ENCODE results near the gene HMX3.

DNA sequence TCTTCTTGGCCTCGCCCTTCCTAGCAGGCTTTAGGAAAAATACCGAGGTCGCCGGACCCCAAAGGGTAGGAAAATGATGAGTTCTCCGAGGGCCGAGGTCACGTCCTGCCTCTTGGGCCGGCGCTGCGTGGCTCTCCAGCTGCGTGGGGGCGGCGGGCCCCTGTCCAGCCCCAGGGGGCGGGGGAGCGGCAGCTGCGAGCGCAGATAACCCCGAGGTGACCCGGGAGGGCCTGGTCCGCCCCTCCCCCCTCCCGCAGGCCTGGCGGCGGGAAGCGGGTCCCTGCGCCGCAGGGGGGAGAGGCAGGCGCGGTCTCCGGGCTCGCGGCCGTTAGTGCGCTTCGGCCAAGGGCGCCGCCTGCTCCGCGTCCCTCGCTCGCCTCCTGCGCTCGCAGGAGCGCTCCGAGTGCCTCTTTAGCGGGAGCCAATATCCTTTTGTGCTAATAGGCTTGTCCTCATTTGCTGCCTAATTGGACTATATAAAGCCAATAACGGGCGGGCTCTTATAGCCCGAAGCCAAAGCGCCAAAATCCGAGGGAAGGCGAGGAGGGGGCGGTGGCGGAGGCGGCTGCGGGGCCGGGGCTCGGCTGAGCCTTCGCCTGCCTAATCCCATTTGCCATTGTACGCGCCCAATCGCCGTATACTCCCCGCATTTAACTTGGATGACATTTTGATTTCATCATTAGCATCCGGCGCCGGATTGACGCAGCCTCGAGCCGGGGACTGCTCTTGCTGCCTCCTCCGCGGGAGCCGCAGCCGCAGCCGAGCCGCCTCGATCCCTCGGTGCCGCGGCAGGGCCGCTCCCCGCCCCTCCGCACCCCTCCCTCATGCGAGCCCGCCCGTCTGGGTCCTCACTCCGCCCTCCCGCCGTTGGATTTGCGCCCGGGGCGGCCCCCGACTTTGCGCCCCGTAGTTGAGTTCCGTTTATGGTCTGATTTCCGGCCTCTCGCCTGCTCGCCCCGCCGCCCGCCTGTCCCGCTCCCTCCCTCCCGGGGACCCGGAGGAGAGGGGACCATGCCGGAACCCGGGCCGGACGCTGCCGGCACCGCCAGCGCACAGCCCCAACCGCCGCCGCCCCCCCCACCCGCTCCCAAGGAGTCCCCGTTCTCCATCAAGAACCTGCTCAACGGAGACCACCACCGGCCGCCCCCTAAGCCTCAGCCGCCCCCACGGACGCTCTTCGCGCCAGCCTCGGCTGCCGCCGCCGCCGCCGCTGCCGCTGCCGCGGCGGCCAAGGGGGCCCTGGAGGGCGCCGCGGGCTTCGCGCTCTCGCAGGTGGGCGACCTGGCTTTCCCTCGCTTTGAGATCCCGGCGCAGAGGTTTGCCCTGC, at the start of gene HMX3:
HMX3 (plus strand) TSS at position 931 of the 1,327 bp plus-strand sequence.
- RRBS, 2 experiments = 8 to 9% methylated on average over 45 to 48 of the region's 144 CpGs
CAGE:
- cytosol, long polyA minus RNA = no peak
- cytosol, long polyA plus RNA = no peak
- long polyA plus RNA = no peak
- nucleus, long polyA minus RNA = no peak
- nucleus, long polyA plus RNA = no peak

- RRBS, 2 experiments = no CpG with 5 or more reads among the region's 4 CpGs
CAGE:
- cytosol, long polyA minus RNA = no peak
- cytosol, long polyA plus RNA = no peak
- long polyA plus RNA = no peak
- nucleus, long polyA minus RNA = no peak
- nucleus, long polyA plus RNA = no peak
These were observed 3.7 kb downstream of the BUB3 start for GRCh38 chr10:123157920-123158371.

DNA sequence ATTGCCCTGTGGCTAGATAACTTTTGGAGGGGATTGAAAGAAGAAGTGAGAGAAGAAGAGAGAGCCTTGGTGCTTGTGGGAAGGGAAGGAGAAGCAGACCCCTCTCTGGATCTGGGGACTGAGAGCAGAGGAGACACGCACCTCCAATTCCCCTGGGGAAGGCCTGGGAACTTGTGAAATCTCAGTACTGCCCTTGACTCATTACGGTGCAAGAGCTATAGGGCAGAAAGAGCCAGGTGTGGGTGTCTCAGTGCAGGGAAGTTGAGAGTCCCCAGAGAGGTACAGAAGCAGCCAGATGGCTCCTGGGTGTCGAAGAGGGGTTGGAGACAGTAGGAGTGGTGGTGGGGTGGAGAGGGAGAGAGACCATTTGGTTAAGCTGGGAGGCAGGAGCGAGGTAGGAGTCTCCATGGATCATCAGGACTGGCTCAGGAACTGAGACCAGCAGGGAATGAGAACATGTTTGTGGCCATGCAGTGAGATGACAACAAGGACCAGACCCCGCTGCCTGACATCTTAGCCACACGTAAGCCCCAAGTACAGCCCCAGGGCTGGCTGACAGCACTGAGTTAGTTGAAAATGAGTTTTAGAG, 238.1 kb downstream of the BUB3 start:
- RRBS, 2 experiments = no CpG with 5 or more reads among the region's 6 CpGs
CAGE:
- cytosol, long polyA minus RNA = no peak
- cytosol, long polyA plus RNA = no peak
- long polyA plus RNA = no peak
- nucleus, long polyA minus RNA = no peak
- nucleus, long polyA plus RNA = no peak

DNA sequence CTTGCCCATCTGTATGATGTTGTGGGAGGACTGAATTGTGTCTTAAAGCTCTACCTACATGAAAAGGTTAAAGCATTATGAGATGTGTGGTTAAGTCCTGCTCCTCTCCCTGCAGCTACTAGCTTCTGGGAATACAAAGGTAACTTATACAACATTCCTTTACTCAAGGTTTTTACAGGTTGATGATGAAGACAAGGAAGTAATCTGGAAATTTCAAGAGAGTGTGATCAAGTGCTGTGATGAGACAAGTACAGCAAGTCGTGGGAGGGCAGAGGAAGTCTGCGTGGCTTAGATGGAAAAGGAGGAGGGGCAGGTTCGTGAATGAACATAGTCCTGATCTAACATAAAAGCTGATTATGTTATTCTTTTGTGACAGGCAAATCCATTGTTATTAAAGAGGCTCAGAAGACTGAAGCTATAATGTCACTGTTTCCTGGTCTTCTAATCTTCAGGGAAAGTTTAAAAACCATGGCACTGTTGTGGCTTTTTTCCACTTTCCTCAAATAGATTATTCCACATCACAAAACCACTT, 84.2 kb downstream of the CPXM2 start:
- RRBS, 2 experiments = no CpG with 5 or more reads among the region's 3 CpGs
CAGE:
- cytosol, long polyA minus RNA = no peak
- cytosol, long polyA plus RNA = no peak
- long polyA plus RNA = no peak
- nucleus, long polyA minus RNA = no peak
- nucleus, long polyA plus RNA = no peak

DNA sequence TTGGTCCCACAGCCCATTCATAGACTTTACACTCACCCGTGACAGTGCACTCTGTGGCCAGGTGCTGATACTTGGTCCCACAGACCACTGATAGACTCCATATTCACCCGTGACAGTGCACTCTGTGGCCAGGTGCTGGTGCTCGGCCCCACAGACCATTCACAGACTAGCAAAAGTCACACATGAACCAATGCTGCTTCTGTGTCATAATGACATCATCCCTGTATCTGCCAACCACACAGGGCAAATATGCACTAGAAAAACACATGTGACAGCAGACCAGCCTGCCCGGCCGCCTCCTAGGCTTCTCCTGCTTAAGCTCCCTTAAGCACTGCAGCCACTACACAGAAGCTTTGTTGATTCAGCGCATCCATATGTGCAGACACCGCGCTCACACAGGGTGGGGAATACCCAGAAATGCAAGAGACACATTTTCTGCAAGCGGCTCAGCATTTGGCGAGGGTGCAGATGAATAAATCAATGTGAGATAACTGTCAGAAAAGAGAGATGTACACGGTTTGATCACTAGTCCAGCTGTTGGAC, 33.6 kb downstream of the CPXM2 start:
- RRBS, 2 experiments = no CpG with 5 or more reads among the region's 11 CpGs
CAGE:
- cytosol, long polyA minus RNA = no peak
- cytosol, long polyA plus RNA = no peak
- long polyA plus RNA = no peak
- nucleus, long polyA minus RNA = no peak
- nucleus, long polyA plus RNA = no peak

DNA sequence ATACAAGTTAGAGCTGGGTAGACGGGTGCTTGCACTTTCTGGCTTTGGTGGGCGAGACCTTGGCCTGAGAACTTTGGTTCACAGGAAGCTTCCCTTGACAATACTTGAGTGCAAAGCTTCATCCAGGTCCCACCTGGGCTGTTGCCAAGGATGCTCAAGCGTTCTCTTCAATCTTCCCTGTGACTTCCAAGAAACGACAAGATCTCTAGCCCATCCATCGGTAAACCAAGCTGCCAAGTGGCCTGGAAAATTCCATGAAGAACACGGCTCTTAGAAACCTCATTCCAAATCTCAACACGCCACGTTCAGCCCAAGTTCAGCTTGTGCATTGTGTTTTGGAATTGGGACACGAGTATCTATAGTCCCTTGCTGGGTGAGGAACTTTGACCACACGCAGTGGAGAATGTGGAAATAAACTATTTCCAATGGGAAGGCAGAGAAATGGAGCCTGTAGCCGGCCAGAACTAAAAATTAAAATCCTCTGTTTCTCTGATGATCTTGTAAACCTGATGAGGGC, 84.7 kb downstream of the CHST15 start:
- RRBS, 2 experiments = no CpG with 5 or more reads among the region's 11 CpGs
CAGE:
- cytosol, long polyA minus RNA = no peak
- cytosol, long polyA plus RNA = no peak
- long polyA plus RNA = no peak
- nucleus, long polyA minus RNA = no peak
- nucleus, long polyA plus RNA = no peak

DNA sequence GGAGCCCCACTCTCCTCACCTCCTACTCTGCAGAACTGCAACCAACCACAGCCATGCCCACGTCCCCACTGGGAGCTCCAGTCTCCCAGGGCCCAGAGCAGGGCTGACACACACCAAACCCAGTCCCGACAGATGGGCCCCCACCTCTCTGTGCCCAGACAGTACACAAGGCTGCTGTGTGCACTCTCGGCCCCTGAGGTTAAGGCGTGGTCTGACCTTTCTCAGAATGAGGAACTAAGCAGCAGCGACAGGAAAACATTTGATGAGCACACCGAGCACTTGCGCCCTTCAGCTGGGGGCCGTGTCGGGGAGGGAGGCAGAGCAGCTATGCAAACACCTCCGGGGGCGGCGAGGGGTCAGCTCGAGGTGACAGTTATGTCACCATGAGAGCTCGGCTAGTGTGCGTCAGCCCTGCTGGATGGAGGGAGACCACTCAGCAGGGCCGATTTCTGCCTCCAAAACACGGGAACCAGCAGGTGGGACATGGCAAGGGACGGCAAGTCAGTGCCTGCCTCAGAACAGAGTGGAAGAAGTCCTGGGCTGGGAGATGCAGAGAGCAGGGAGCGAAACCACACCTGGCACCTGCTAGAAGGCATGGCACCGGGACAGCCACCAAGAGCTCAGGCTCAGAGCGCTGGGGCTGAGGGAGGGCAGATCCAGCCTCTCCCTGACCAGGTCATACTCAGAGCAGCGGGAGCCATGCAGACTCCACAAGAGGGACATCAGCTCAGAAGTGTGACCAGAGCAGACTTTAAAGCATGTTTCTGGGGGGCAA, 57.4 kb downstream of the CHST15 start:
- RRBS, 2 experiments = no CpG with 5 or more reads among the region's 22 CpGs
CAGE:
- cytosol, long polyA minus RNA = no peak
- cytosol, long polyA plus RNA = no peak
- long polyA plus RNA = no peak
- nucleus, long polyA minus RNA = no peak
- nucleus, long polyA plus RNA = no peak

GRCh38 chr10:124084664-124085048, 8.7 kb downstream of the CHST15 start:
- RRBS, 2 experiments = no CpG with 5 or more reads among the region's 10 CpGs
CAGE:
- cytosol, long polyA minus RNA = no peak
- cytosol, long polyA plus RNA = no peak
- long polyA plus RNA = no peak
- nucleus, long polyA minus RNA = no peak
- nucleus, long polyA plus RNA = no peak

DNA sequence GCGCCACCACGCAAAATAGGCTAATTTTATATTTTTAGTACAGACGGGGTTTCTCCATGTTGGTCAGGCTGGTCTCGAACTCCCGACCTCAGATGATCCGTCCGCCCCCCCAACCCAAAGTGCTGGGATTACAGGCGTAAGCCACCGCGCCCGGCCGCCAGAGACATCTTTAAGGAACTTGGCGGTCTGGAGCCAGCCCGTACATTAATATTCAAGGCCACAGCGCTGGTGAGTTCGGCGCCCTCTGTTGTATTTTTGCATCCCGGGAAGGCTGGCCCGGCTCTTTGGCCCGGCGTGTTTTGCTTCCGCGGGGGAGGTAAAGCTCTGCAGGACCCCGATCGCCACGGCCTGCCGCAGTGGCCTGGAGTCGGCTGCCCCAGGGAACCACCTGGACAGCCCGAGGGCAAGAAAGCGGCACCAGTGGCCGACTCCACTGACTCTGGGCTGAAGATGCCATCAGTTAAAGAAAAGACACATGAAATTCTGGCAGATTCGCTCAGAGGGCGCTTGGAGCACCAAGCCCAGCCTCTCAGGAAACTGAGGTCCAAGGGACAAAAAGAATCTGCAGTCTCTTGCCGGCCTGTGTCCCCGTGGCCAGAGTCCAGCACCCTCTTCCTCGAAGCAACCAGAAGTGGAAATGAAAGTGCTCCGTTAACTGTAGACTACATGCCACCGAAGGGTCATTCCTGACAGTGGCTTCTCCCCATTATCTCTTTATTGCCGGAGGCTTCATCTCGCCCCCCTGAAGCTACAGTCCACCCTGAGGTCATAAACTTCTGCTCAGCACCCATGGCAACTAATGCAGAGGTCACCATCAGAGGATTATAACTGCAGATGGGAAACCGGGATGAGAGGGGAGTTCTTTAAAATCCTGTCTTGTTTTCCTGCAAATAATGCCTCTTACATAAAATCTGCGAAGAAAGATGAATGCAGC, 878 bp upstream of the CHST15 start:
- RRBS, 2 experiments = no CpG with 5 or more reads among the region's 42 CpGs
CAGE:
- cytosol, long polyA minus RNA = no peak
- cytosol, long polyA plus RNA = no peak
- long polyA plus RNA = no peak
- nucleus, long polyA minus RNA = no peak
- nucleus, long polyA plus RNA = no peak

DNA sequence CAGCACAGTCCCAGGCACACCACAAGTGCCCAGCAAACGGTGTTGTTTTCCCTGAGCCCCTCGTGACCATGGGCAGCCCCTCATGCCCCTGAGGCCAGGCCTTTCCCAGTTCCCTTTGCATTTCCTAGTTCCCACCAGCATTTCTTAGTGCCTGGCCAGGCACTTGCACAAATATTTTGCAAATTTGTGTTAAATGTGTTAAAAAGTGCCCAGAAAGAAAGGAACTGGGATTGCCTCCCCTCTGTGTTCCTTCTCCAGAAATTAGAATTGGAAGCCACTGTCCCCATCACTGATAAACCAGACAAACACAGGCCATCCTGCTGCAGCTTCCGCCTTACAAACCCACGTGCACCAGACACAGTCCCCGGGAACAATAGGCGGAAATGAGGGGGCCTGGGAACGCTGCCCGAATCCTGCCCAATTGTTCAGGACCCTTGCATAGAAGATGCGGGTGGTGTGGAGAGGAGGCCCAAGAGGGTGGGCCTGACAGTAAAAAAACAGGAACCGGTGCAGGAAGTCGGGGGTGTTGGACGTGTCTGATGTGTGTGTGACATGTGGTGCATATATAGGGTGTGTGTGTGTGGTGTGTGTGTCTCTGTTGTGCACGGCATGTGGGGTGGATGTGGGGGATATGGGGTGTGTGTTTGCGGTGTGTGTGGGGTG, 26.4 kb upstream of the CHST15 start:
- RRBS, 2 experiments = no CpG with 5 or more reads among the region's 14 CpGs
CAGE:
- cytosol, long polyA minus RNA = no peak
- cytosol, long polyA plus RNA = no peak
- long polyA plus RNA = no peak
- nucleus, long polyA minus RNA = no peak
- nucleus, long polyA plus RNA = no peak

- RRBS, 2 experiments = no CpG with 5 or more reads among the region's 13 CpGs
CAGE:
- cytosol, long polyA minus RNA = no peak
- cytosol, long polyA plus RNA = no peak
- long polyA plus RNA = no peak
- nucleus, long polyA minus RNA = no peak
- nucleus, long polyA plus RNA = no peak
These were observed 15.1 kb downstream of the OAT start for GRCh38 chr10:124403479-124404070.

DNA sequence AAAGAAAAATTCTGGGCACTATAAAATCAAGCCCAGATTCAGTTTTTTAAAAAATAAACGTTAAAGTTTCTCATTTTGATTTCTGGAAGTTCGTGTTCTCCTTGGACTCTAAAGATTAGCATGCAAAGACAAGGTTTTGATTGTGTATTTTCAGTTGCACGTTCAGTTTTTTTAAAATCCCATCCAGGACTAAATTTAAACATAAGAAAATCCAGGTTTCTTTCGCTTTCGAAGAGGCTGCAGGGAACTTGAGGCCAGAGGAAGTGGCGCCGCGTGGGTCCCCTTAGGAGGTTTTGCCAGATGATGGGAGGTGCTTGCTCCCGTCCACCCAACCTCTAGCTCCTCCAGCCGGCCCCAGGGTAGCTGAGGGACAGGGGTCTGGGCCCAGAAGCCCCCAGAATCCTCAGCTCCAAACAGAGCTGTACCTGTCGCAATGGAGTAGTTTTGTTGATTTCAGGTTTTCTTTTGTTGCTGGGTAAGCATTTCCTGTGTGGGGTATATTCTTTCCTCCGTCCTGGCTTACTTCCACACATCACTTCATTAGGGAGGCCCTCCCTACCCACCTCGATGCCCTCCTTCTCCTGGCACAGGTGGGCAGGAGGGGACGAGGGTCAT, 32.4 kb downstream of the LHPP start:
- RRBS, 2 experiments = no CpG with 5 or more reads among the region's 14 CpGs
CAGE:
- cytosol, long polyA minus RNA = no peak
- cytosol, long polyA plus RNA = no peak
- long polyA plus RNA = no peak
- nucleus, long polyA minus RNA = no peak
- nucleus, long polyA plus RNA = no peak

- RRBS, 2 experiments = no CpG with 5 or more reads among the region's 14 CpGs
CAGE:
- cytosol, long polyA minus RNA = no peak
- cytosol, long polyA plus RNA = no peak
- long polyA plus RNA = no peak
- nucleus, long polyA minus RNA = no peak
- nucleus, long polyA plus RNA = no peak
These were observed 59.8 kb downstream of the LHPP start for GRCh38 chr10:124521349-124521860.

GRCh38 chr10:124678747-124679401, 65.3 kb downstream of the FAM53B start:
- RRBS, 2 experiments = no CpG with 5 or more reads among the region's 16 CpGs
CAGE:
- cytosol, long polyA minus RNA = no peak
- cytosol, long polyA plus RNA = no peak
- long polyA plus RNA = no peak
- nucleus, long polyA minus RNA = no peak
- nucleus, long polyA plus RNA = no peak

- RRBS, 2 experiments = no CpG with 5 or more reads among the region's 8 CpGs
CAGE:
- cytosol, long polyA minus RNA = no peak
- cytosol, long polyA plus RNA = no peak
- long polyA plus RNA = no peak
- nucleus, long polyA minus RNA = no peak
- nucleus, long polyA plus RNA = no peak
These were observed 46.5 kb downstream of the FAM53B start for GRCh38 chr10:124697612-124698148.

DNA sequence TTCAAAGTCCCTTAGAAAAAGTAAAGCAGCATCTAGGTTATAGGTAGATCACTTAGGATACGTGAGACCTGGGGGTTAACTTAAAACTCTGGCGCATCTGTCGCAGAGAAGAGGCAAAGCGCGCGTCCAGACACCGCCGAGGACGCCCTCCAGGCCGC, 25.6 kb upstream of the ZRANB1 start:
- RRBS, 2 experiments = no CpG with 5 or more reads among the region's 10 CpGs
CAGE:
- cytosol, long polyA minus RNA = no peak
- cytosol, long polyA plus RNA = no peak
- long polyA plus RNA = no peak
- nucleus, long polyA minus RNA = no peak
- nucleus, long polyA plus RNA = no peak

GRCh38 chr10:124986922-124988075, 40.6 kb downstream of the CTBP2 start:
- RRBS, 2 experiments = no CpG with 5 or more reads among the region's 12 CpGs
CAGE:
- cytosol, long polyA minus RNA = no peak
- cytosol, long polyA plus RNA = no peak
- long polyA plus RNA = no peak
- nucleus, long polyA minus RNA = no peak
- nucleus, long polyA plus RNA = no peak

DNA sequence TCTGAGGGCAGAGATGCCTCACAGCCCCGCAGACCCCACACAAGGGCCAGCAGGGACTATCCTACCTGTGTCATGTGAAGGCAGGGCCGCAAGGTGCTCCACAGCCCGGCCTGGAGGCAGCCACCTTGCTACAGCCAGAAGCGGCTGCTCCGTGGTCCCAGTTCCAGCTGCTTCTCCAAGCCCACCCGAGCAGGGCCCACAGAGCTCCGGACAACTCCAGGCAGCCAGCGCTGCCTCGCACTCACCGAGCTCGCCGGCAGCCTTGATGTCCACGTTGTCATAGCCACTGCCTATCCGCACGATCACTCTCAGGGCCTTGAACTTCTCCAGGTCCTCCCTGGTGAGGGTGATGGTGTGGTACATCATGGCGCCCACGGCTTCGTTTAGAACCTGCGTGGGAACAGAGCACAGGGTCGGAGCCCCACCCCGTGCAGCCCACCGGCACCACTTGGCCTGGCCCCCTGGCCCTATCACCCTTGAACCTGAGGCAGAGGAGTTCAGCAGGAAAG, 25.1 kb downstream of the CTBP2 start:
- RRBS, 2 experiments = 47 to 54% methylated on average over 8 of the region's 22 CpGs
CAGE:
- cytosol, long polyA minus RNA = no peak
- cytosol, long polyA plus RNA = no peak
- long polyA plus RNA = no peak
- nucleus, long polyA minus RNA = no peak
- nucleus, long polyA plus RNA = no peak

- RRBS, 2 experiments = 3 to 7% methylated on average over 6 of the region's 24 CpGs
CAGE:
- cytosol, long polyA minus RNA = no peak
- cytosol, long polyA plus RNA = no peak
- long polyA plus RNA = no peak
- nucleus, long polyA minus RNA = no peak
- nucleus, long polyA plus RNA = no peak
These were observed 4.5 kb downstream of the CTBP2 start for GRCh38 chr10:125023276-125023870.

- RRBS, 2 experiments = no CpG with 5 or more reads among the region's 17 CpGs
CAGE:
- cytosol, long polyA minus RNA = no peak
- cytosol, long polyA plus RNA = no peak
- long polyA plus RNA = no peak
- nucleus, long polyA minus RNA = no peak
- nucleus, long polyA plus RNA = no peak
These were observed 48.1 kb upstream of the CTBP2 start for GRCh38 chr10:125075622-125076644.